AG10803 (cell line): ENCODE data around the gene LRRN4.

- RRBS: no CpG with 5 or more reads among the region's 4 CpGs
Measured at GRCh38 chr20:5108464-5108975, 4.4 kb downstream of the TMEM230 start.

DNA sequence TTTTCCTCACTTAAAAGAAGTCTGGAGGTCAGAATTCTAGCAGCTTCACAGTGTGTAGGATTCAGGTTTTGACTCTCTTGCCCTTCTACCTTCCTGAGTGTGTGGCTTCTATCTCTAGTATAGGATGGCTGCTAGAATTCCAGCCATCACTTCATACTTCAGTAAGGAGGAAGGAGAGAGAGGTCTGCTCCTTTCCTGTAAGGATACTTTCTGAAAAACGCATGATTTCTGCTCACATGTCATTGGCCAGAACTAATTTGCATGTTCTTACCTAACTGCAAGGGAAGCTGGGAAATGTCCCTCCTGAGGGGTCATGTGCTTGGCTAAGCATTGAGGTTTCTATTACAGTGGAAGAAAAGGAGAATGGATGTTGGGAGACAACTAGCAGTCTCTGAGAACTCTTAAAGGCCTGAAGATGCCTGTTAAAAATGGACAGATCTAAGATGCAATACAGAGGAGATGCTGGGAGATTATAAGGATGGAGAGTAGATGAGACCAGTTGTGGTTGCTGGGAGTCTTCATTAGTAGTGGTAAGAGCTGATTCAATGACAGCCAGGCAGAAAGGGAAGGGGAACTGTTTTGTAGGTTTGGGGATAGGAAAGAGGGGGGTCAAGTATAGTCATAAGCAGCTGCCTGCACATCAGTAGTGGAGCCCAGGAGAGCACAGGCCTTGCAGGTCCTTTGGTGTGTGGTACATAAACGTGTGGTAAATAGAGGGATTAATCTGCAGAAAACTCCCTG lies 20.2 kb downstream of the CDS2 start:
- RRBS: no CpG with 5 or more reads among the region's 2 CpGs

- RRBS: no CpG with 5 or more reads among the region's 3 CpGs
Measured at GRCh38 chr20:5177907-5178440, 51.2 kb downstream of the CDS2 start.

- RRBS: no CpG with 5 or more reads among the region's 12 CpGs
Measured at GRCh38 chr20:5189712-5190572, 63.1 kb downstream of the CDS2 start.

- RRBS: no CpG with 5 or more reads among the region's 3 CpGs
Measured at GRCh38 chr20:5202485-5202892, 75.7 kb downstream of the CDS2 start.

GRCh38 chr20:5551632-5552163 lies 59.1 kb downstream of the GPCPD1 start:
- RRBS: no CpG with 5 or more reads among the region's 3 CpGs

DNA sequence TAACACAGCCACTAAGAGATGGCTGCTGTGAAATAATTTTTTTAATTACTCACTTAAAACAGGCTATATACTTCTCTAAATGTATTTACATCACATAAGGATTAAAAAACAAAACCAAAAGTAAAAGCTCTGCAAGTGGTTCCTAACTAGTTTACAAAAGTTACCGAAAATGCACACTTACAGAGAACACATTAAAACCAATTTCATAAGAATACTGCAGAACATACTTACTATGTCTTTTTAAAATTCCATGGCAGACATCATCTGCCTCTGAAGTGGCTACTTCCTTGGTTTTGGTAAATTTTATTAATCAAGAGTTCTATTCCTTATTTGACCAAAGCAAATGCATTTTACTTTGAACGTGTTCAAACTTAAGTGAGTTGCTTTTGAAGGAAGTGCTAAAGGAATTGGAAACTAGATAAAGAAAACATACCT lies 17.9 kb downstream of the GPCPD1 start:
- RRBS: no CpG with 5 or more reads among the region's 2 CpGs

DNA sequence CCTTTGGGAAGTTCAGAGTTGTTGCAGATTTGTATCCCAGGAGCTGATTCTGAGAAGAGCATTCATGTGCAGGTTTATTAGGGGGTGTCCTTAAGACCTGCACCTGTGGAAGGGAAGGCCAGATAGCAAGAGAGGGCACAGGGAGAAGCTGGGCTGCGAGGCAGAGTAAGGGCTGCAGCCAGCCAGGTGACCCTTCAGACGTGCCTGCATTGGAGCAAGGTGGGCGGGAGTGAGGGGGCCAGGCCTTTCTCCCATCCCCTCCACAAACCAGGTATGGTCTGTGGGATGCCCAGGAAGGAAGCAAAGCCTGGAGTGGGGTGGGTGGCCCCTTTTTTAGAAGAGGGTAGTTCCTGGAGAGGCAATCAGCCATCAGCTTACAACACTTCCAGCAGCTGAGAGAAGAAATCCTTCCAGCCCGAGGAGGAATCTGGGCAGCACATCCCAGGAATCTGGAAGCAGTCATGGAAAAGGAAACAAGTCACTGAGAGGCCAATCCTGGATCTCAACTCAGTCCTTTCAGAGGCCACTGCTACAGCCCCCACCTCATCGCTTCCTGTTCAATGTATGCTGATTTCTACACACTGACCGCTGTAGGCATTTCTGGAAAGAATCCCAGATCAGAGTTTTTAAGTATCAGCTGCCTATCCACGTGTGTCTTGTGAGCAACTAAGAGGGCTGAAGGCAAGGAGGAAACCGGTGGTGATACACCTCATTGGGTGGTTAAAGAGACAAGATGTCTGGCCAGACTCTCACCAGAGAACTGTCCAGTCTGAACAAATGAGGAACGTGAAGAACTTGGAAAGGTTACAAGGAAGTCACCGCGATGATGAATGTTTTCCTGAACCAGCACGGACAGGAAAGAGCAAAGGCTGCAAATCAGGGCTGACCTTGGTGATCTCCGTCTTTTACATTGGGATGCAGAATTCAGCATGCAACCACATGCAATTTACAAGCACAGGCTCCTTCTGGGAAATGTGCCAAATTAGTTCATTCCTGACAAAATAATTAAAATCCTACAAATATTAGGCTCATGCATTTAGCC lies 46.5 kb upstream of the GPCPD1 start:
- RRBS: no CpG with 5 or more reads among the region's 13 CpGs

- RRBS: no CpG with 5 or more reads among the region's 9 CpGs
Measured at GRCh38 chr20:5765906-5766814, 16.0 kb downstream of the SHLD1 start.

DNA sequence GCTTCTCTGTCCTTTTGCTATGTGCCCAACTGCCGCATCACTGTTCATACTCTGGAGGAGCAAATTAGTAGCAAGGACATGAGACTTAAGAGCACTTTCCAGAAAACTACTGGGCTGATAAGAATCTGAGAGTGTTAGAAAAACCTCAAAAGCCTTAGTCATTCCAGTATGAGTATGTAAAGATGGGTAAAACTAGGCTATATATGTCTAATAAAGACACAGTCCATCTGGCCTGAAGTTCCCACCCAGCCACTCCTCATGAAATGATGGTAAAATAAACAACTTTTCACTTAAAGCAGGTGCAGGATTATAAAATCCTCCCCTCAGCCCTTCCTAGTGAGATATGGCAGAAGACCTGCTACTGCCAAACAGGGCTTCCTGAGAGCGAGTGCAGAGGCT lies 30.7 kb downstream of the SHLD1 start:
- RRBS: no CpG with 5 or more reads among the region's 2 CpGs

GRCh38 chr20:5823100-5823572 lies 72.9 kb downstream of the SHLD1 start:
- RRBS: no CpG with 5 or more reads among the region's 6 CpGs

DNA sequence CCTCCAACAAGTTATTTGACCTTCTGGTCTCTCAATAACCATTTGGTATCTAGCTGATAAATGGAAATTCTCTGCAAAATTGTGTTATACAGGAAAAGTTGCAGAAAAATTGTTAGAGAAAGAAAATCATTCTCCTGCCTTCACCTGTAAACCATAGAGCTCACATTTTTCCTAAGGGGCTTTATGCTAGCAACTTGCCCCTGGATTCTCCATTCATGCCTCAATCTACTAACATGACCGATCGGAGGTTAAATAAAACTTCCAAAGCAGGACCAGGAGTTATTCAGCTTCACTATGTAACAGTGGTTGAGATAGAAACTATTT lies 75.6 kb upstream of the CHGB start:
- RRBS: no CpG with 5 or more reads among the region's 2 CpGs

GRCh38 chr20:5843878-5844784 lies 67.2 kb upstream of the CHGB start:
- RRBS: no CpG with 5 or more reads among the region's 4 CpGs

GRCh38 chr20:5848614-5849059 lies 62.7 kb upstream of the CHGB start:
- RRBS: no CpG with 5 or more reads among the region's 5 CpGs

DNA sequence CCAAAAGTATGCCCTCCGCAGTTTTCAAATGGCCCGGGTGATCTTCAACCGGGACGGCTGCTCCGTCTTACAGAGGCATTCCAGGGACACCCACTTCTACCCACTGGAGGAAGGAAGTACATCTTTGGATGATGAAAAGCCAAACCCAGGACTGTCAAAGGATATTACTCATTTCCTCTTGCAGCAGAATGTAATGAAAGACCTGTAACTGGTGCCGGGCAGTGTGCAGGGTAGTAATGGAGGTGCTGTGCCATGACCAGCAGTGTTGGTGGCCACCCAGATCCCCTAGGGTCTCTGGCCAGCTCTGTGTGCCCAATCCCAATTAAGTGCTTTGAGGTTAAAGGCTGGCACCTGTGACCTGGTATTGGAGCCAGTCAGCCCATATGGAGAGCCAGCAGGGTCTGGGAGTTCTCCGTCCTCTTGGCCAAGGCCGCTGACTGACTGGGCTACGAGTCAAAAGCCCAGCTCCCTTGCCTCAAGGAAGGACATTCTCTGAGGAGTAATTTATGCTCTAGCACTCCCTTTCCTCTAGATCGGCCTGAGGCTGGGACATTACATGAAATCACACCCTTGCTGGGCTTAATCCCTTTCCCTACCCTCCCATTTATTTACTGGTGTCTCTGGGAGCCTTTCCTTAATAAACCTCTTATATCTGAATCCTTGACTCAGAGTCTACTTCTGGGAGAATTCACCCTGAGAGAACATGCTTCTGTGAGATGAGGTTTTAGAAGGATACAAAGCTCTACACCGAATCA lies 47.9 kb upstream of the CHGB start:
- RRBS: no CpG with 5 or more reads among the region's 11 CpGs

GRCh38 chr20:5947098-5947646 lies 3.2 kb downstream of the TRMT6 start:
- RRBS: no CpG with 5 or more reads among the region's 8 CpGs

DNA sequence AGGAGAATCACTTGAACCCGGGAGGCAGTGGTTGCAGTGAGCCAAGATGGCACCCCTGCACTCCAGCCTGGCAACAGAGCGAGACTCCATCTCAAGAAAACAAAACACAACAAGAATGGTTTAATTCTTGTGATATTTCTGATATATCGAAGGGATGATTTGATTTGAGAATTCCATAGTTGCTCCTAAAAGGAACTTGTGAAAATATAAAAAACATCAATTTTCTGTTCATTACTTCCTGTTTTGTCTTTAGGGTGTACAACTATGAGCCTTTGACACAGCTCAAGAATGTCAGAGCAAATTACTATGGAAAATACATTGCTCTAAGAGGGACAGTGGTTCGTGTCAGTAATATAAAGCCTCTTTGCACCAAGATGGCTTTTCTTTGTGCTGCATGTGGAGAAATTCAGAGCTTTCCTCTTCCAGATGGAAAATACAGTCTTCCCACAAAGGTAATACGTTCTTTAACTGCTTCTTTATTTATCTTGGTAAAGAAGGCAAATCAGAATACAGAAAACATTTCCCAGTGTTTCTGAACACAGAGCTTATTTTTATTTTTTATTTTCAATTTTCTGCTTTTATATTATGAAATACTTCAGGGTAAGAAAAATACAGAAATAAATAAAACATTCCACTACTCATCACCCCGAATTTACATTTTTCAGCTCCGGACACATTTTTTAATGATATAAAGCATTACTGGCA lies 8.0 kb downstream of the MCM8 start:
- RRBS: no CpG with 5 or more reads among the region's 7 CpGs

DNA sequence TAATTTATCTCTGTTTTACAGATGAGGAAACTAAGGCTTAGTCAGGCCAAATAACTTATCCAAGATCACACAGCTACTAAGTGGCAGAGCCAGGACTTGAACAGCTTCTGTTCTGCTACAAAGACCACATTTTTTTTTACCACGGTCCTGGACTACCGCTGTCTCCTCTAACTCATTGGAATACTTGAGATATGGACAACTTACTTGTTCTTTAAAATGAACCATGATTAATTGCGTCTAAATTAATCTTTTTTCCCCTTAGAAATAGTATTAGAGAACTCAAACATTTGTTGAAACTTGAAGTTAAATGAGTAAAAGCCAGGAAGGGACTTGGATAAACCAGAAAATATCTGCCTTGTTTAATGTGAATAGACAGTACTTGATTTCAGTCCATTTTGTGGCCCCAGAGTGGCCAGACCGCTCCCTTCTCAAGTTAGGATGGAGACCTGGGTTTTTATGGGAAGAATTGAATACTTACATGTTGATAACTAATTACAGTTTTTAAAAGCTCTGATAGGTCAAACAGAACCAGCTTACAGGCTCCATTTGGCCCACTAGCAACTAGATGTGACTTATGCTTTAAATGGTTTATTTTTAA lies 8.4 kb downstream of the CRLS1 start:
- RRBS: no CpG with 5 or more reads among the region's 4 CpGs

DNA sequence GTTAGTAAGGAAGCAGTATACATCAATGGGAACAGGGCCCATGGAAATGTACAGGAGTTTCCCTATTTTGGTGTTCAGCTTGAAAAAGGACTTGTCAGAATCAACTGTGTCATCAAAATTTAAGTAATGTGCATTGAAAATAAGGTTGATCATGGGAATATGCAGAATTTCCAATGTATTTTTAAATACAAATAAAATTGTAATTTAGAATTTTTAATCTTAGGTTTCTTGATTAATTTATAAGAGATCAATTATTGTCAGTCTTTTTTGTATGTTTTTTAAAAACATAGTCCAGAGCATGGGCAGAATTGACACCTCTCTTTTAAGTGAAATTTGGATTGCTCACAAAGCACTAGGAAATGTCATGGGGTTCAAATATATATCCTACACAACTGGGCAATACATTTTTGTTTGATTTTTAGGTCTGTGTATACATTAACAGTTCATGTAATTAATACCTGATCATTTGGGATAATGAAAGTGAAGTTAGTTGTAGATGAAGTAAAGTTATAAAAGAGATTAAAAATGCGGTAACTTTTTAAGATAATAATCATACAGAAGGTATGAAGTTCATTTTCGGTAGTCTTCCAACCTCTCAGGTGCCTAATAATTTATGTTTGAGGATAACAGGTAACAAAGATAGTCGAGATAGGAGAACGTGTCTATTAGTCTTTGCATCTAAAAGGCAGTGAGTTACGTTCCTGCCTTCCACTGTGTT lies 16.5 kb downstream of the LRRN4 start:
- RRBS: no CpG with 5 or more reads among the region's 5 CpGs

- RRBS: no CpG with 5 or more reads among the region's 13 CpGs
Measured at GRCh38 chr20:6053783-6054665, at the start of gene LRRN4. Gene LRRN4, minus strand, starts transcription at chr20:6054060.